Ileum (tissue), 1 donor: ENCODE results near the genes CNTNAP3B and ZNG1C.

- PRO-cap: no peak
Observed at GRCh38 chr9:37998779-37999099, 70.3 kb downstream of the SHB start.

DNA sequence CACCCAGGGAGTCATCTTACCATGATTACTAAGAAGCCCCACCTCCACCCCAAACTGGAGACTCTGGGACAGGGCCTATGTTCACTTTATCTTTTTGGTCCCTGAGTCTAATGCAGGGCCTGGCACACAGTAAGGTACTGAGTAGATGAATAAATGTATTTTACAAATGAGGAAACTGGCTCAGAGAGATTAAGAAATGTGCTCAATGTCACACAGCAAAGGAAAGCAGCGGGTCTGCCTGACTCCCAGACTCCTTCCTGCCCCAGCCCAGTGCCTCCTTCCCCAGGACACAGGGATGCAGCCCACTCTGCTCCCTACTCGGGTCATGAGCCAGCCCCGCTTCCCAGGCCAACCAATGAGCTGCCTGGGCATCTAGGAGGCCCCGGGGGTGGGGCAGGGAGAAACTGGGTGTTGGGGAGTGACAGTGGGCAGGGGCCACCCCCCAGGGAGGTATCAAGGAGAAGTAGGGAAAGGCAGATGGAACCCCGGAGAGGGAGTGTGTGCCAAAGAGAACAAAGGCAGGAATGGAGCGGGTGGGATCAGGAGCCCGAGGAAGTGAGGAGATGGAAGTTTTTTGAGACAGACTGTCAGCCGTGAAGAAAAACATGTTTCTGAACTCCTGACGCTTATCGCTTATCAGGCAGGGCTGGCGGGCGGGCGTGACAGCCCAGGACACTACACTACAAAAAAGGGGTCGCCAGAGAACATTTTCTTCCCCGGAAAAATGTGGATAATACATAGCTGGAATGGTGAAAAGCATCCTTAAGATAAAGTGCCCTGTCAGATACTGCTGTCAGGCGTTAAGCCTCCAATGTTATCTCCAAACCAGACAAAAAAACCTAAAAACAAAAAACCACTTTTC, 30.4 kb downstream of the SHB start:
- PRO-cap: no peak

- PRO-cap: no peak
Observed at GRCh38 chr9:38195589-38195864, 126.5 kb upstream of the SHB start.

- PRO-cap: no peak
Observed at GRCh38 chr9:38687998-38688371, 31.9 kb downstream of the FAM240B start.

GRCh38 chr9:40596013-40596441, 532.5 kb downstream of the FOXD4L6 start:
- PRO-cap: no peak

GRCh38 chr9:41064595-41064924, 63.9 kb downstream of the FOXD4L6 start:
- PRO-cap: no peak

GRCh38 chr9:41234761-41235582, 45.9 kb upstream of the ZNG1F start:
- PRO-cap: no peak

GRCh38 chr9:42128833-42129554, at the start of gene CNTNAP3B:
CNTNAP3B (minus strand) TSS chr9:42129426.
- PRO-cap: no peak

- PRO-cap: unidirectional peak, plus-strand start at chr9:66270034
Observed at GRCh38 chr9:66269355-66270194, 532.6 kb downstream of the FOXD4L4 start.

GRCh38 chr9:68241718-68242235, at the start of gene ZNG1C:
ZNG1C (plus strand) TSS chr9:68241983.
- PRO-cap: no peak

DNA sequence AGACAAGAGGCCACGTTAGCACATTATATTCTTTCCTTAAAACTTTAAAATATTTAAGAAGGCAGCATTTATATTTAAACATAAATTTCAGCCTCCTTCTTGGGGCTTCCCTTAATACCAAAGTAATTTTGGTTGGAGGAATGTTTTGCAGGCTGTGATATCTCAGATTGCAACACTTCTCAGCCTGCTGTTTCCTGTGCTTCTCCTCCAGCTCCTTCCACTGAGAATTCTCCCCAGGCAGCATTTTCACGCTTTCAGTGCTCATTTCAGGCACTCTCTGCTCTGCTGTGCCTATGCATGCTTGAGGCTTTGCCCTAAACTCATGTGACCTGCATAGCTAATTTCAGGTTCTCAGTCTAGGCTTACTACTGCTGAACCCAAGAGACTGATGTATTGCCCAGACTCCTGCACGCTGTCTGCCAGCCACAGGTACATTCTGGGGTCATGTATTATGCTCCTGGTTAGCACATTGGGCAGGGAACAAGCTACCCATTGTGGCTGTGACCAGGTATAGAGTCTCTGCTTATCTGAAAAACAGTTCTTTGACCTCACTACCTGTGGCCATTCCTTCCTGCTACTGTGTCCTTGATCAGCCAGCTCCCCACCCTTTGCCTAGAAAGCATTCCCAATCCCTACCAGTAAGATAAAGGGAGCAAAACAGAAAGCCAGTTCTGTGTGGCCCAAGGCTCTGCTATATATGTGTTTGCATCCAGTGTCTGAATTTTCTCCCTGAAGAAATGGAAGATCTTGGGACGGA, 34.6 kb downstream of the PIP5K1B start:
- PRO-cap: bidirectional peak, plus-strand start at position 668 of the sequence, minus-strand start at position 484 of the sequence

- PRO-cap: no peak
Observed at GRCh38 chr9:68804786-68805218, 24.9 kb downstream of the PABIR1 start.

DNA sequence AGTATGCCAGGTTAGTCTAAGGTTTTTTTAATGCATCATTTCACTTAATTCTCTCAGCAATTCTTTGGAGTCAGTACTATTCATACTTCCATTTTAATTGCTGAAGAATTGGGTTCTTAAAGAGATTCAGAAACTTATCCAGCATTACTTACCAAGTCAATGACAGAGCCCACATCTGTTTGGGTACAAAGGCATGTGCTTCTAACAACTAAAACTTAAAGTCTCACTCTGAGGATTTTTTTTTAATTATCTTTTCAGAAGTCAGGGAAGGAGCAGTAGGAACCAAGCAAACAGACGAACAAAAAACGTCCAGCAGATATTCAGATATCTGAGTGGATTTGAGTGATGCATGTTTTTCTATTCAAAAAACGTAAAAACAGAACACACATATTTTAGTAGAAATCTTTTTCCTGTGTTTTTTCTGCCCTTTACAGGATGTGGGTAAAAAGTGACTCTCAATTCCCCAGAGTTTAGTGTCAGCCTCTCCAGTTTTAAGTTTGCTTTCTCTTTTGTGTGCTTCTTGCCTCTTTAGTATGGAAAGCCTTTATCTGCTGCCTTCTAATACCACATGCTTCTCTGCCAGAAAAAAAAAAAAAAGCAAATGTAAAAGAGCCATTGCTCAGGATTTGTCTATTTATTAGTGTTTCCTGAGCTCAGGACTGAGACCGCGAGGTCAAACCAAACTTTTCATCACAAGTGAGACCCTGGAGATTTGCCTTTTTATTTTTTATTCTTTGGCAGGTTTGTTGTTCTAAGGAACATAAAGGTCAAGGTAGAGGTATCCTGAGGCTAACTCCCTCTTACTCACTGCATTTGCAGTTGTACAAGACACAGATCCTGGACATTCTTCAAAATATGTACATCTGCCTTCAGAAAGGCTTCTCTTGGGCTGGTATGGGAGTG, 116.2 kb downstream of the PABIR1 start:
- PRO-cap: no peak

DNA sequence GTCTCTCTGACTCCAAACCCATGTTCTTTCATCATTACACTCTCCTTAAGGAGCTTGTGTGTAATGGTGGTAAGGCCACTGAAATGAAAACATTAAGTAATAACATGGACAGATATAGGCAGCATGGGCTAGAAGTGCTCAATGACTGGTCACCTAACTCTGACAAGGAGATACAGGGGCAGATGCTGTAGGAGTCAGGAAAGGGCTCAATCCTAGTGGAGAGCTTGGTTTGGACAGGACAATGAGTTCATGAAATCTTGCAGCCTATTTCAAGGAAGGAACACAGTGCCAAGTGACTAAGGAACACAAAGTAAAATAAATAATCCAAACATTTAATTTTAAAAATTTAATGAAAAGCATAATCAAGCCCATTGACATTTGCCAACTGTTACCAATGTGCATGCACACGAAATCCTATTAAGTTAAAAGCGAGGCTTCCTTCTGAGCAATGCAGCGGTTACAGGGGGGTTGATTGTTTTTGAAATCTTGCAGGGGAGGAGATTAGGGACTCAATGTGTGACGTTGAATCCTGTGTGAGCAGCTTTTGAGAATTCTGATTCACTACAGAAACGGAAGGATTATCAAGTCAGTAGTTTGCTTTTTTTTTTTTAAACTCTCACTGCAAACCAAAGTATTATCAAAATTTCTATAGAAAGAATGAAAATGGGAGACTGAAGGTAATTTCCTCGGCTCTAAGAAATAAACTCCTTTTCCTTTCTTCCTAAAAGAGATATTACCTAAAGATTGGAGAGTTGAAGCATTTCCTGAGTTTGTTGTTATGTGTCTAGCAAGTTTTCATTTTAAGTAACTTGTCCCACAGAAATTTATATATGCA, 109.5 kb downstream of the PRKACG start:
- PRO-cap: no peak

- PRO-cap: no peak
Observed at GRCh38 chr9:68996512-68996961, 17.4 kb downstream of the PRKACG start.

GRCh38 chr9:69134396-69134970, 39.6 kb upstream of the TJP2 start:
- PRO-cap: no peak

GRCh38 chr9:69136489-69137197, 37.4 kb upstream of the TJP2 start:
- PRO-cap: no peak

DNA sequence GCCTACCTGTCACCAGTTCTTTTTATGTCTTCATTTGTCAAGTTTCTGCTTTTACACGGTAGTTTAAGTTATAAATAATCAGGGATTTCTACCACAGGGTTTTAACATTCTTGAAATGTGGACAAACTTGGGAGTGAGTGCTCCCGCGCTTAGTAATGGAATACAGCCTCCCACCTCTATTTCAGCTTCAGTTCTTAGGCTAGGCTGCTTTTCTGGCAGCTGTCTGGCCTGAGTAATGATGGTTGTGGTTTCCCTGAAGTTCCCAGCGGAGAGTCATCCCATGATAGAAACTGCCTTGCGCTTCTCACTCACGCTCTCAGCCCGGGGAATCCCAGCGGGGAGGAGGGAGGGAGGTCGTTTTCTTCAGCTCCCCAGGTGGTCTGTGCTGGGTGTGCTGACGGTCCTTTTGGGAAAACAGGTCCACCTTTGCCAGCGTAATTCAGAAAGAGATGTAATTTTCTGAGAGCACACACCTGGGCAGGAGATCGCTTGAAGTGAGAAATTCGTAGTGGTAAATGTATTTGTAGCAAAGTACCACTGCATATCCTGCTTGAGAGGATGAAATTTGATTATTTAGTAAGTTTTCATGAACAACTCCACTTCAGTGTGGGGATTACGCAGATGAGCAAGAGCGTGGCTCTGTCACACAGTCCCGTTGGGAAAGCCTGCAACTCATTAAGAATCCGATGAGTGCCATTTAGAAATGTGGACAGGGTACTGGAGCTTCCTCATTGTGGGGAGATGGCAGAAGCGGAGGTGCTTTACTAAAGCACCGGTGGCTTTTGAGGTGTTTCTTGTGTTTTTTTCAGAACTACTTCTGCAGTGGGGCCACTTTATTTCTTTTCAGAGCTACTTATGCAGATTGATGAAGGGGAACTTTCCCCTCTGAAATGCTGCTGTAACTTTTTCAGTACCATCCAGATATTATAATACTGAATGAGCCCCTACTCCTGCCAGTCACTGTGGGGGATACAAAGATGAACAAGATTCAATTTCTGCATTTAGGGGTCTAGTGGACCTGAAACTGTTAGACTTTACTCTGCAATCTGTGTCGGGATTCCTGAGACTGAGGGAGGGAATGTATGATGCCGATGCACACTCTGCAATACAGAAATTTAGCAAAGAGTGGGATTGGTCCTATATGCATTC, 1.3 kb downstream of the TJP2 start:
- PRO-cap: unidirectional peak, plus-strand start at position 377 of the sequence

- PRO-cap: no peak
Observed at GRCh38 chr9:69186310-69187256, 12.5 kb downstream of the TJP2 start.

DNA sequence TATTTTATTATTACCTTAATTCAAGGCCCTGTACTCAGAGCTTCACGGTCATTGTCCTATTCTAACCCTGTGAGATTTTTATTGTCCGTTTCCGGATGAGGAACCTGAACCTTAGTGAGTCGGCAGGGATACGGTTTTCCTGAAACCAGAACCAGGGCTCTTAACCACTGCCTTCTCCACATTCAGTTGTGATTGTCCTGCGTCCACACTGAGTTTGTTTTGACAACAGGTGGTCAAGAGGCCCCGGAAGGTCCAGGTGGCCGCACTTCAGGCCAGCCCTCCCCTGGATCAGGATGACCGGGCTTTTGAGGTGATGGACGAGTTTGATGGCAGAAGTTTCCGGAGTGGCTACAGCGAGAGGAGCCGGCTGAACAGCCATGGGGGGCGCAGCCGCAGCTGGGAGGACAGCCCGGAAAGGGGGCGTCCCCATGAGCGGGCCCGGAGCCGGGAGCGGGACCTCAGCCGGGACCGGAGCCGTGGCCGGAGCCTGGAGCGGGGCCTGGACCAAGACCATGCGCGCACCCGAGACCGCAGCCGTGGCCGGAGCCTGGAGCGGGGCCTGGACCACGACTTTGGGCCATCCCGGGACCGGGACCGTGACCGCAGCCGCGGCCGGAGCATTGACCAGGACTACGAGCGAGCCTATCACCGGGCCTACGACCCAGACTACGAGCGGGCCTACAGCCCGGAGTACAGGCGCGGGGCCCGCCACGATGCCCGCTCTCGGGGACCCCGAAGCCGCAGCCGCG, 46.8 kb downstream of the TJP2 start:
- PRO-cap: no peak